ENCODE measurements around the genes COQ7, TMC5, LYRM1 and ZP2.

DNA sequence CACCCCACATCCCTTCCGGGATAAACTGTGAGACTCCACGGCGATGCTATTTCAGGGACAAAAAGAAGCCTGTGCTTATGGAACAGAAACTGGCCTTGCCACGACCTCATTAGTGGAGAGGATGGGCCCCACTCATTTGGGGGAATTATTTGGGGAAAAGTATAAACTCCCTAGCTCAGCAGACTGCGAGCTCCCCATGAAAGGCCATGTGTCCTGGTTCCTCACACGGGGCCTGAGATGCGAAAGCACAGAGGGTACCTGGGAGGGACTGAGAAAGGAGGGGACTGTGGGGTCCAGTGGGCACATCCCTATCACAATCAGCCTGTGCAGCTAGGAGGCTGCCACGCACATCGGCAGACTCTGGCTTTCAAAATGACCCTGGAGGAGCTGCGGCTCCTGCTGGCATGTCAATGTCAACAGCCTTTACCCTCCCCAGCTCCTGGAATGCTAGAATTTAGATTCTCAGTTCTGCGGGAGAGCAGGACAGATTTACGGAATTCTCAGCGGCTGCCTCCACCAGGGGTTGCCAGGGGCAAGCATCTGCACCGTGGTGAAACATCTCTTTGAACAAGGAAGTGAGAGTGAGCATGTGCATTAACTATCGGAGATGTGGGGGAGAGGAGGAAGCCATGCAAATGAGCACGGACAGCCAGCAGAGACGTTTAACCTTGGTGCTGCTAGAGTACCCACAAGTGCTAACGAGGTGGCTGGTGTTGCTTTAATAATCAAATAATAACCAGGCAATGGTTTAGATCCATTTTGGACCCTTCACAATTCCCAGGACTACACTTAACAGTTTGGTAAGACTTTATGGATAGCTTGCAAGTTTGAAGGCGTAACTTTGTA is 54.3 kb downstream of the XYLT1 start:
- PRO-cap, result no peak
CAGE:
- cytosol, long polyA plus RNA, result no peak
- long polyA plus RNA, result no peak
- nucleus, long polyA plus RNA, result no peak

DNA sequence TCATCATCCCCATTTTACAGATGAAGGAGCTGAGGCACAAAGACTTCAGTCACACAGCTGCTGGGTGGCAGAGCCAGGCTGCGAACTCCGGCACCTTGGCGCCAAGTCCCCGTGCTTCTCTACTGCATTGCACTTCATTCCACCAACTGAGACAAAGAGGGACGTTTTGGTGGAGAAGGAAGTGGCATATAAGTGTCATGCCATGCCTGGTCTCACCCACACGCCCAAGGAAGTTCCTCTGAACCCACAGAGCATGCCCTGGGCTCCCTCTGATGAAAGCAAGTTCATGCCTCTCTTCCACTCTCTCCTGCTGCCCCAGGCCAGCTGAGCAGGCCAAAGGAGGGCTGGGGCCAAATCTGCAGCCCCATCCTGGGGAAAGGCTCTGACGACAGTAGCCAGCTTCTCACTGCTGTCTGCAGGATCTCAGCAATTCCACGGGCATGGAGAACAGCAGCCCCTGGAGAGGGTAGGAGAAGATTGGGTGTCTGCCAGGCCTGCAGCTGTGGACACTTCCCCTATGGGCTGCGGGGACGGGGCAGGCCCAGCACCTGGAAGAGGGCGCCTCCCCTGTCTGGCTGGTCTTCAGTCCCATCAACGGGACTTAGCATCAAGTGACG is 21.8 kb downstream of the XYLT1 start:
- PRO-cap, result no peak
CAGE:
- cytosol, long polyA plus RNA, result no peak
- long polyA plus RNA, result no peak
- nucleus, long polyA plus RNA, result no peak

GRCh38 chr16:17459507-17460805 is 10.8 kb downstream of the XYLT1 start:
- PRO-cap, result no peak
CAGE:
- cytosol, long polyA plus RNA, result no peak
- long polyA plus RNA, result no peak
- nucleus, long polyA plus RNA, result no peak

DNA sequence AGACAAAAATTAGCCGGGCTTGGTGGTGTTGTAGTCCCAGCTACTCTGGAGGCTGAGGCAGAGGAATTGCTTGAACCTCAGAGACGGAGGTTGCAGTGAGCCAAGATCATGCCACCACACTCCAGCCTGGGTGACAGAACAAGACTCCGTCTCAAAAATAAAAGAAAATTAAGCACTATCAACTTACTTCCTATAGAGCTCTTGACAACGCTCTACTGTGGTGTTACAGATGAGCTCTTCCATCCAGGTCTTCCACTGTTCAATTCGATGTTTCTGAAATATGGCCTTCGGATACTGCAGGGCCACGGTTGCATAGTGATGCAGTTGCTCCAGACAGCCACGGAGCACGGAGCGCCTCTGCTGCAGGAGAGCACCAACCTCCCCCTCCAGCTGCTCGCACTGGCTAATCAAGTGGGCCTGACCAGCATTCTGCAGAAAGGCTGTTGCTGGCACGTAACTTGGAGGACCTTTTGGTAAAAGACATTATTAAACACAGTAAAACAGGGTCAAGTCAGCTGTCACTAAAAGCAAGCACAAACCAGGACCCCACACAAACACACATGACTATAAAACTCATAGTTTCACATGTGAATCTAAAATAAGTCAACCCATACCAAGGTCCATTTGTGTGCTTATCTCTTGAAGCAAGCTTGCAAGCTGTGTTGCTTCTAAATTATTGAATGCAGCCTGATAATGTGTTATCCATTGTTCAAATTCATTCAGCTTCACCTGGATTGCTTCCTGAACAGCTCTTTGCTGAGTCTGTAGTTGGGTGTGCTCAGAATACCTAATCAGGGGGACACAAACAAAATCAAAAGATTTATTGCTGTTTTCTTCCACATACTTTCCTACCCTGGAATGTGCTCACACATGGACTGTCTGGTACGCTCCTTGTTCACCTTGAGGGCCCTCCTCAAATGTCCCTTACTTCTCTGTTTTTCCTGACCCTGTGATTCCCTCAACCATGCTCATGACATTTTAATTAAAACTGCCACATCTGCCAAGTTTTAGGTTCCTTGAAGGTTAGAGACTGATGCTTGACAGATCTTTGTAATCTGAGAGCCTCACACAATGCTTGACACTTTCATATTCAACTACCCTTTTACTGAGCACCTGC is 34.8 kb upstream of the ARL6IP1 start:
- PRO-cap, result no peak
CAGE:
- cytosol, long polyA plus RNA, result no peak
- long polyA plus RNA, result no peak
- nucleus, long polyA plus RNA, result no peak

GRCh38 chr16:18995671-18996426 is 12.1 kb downstream of the TMC7 start:
- PRO-cap, result no peak
CAGE:
- cytosol, long polyA plus RNA, result no peak
- long polyA plus RNA, result no peak
- nucleus, long polyA plus RNA, result no peak

DNA sequence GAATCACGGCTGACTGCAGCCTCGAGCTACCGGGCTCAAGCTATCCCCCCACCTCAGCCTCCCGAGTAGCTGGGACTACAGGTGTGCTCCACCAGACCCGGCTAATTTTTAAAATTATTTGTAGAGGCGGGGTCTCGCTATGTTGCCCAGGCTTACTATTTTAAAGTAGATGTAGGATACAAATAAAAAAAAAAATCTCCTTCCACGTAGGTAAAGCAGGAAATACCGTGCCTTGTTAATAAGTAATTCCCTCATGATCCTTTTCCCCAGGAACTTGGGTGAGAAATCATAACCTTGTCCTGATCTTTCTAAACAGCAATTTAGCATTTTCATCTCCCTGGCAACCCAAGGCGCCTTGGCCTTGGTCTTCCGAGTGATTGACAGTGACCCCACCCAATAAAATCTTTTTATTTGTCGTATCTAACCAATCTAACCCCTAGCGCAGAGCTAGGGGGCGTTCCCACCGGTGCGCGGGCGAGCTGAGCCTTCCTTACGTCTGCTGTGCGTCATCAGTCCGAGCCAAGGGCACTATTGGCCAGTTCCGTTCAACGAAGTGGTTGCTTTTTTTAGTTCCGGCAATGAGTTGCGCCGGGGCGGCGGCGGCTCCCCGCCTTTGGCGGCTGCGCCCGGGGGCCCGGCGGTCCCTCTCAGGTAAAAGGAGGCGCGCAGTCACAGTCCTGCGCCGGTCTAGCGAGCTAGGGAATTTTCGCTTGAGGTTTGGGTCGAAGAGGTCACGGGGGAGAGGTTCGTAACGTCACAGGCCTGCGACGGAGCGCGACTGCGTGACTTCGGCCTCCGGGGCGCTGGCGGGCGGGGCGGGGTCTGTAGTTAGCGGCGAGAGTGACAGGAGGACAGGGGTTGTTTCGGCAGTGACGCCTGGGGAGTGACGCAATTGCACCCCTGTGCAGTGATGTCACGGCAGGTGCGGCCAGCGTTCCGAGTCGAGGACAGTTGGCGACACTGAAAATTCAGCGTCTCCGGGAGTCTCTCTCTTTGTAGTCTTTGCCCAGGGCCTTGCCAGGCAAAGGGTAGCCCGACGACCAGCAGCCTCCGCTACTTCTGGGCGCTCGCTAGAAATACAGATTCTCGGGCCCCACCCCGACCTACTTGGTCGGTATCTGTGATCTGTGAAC is at the start of gene COQ7:
Gene COQ7 (plus strand): TSS at position 528 of the 1,133 bp plus-strand sequence.
- PRO-cap, result bidirectional peak, plus-strand start at position 509 of the sequence, minus-strand start at position 362 of the sequence
CAGE:
- cytosol, long polyA plus RNA, result no peak
- long polyA plus RNA, result no peak
- nucleus, long polyA plus RNA, result no peak

DNA sequence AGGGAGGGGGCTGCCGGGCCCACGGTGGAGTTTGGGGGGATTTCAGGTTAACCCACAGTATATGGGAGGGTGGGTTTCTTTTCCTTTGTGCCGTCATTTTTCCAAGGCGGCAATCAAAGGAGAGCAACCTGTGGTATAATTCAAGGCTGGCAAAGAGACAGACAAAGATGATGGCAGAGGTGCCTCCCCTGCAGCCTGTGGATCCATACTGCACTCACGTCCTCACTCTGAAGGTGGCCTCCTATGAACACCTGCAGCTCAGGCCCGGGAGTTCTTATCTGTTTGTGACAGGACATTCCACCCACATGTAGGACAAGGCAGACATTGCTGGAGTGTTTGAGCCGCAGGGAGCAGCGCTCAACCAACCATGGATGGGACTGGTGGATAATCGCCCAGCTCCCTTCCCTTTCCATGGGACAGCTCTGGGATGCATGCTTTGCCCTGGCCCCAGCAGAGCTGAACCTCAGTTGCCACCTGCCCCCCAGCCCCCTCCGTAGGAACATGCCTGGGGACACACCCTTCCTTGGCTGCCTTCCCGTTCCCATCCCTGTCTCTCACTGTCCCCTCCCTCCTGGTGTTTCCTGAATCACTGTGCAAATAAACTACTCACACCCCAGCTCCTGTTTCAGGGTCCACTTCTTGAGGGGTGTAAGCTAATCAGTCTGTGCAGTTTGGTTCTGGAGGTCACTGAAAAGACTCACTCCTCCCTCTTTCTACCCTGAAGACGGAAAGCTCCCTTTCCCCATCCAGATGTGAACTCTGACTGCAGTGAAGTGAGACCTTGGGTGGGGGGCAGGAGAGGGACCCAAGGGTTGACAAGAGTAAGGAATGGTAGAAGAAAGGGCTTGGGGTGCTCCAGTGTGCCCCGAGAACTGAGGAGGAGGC is 22.2 kb downstream of the ITPRIPL2 start:
- PRO-cap, result no peak
CAGE:
- cytosol, long polyA plus RNA, result no peak
- long polyA plus RNA, result no peak
- nucleus, long polyA plus RNA, result no peak

- PRO-cap, result no peak
CAGE:
- cytosol, long polyA plus RNA, result no peak
- long polyA plus RNA, result no peak
- nucleus, long polyA plus RNA, result no peak
Observed at GRCh38 chr16:19284088-19284685, 1.3 kb upstream of the CLEC19A start.

DNA sequence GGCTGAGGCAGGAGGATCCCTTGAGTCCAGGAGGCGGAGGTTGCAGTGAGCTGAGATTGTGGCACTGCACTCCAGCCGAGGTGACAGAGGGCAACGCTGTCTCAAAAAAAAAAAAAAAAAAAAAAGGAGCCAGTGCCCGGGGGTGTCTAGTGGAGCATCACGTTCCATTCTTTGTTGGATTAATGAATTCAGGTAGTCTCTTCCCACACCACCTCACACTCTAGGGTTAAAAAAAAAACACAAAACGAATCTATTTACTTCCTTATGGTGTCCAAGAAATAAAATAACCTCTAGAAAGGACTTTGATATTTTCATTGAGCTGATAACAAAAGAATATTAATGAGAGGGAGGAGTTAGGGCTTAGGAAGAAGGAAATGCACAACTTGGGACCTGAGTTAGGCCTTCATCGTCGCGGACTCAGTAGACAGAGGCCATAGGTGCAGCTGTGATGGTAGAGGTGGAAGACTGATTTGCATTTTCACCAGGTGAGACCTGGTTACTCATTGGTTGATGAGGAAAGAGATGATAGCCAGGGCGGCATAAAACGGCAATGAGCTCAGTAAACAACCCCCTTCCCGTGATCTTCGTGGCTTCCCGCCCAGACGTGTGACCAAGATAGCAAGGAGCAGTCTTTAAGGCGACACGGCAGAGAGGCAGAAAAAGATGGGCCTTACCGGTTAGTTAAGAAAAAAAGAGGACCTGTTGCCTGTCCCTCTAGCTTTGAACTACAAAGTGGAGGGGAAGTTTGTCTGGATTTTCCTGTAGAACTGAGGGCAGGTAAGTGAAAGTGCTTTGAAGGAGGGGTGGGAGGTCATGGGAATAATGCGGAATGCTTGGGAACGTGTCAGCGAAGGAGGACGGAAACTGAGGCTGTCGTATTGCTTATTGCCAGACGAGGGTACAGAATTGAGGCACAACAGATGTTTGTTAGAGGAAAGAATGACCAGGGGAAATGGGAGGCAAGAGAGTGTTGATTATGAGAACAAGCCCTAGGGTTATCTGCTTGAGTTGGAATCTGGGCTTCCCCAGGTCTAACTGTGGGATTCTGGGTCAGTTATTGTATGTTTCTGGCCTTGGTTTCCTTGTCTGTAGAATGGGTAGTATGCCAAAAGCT is at the start of gene TMC5:
Gene TMC5 (plus strand): TSS at position 568 of the 1,114 bp plus-strand sequence.
- PRO-cap, result no peak
CAGE:
- cytosol, long polyA plus RNA, result no peak
- long polyA plus RNA, result no peak
- nucleus, long polyA plus RNA, result no peak

- PRO-cap, result no peak
CAGE:
- cytosol, long polyA plus RNA, result no peak
- long polyA plus RNA, result no peak
- nucleus, long polyA plus RNA, result no peak
Observed at GRCh38 chr16:19432157-19432853, 14.6 kb downstream of the TMC5 start.

DNA sequence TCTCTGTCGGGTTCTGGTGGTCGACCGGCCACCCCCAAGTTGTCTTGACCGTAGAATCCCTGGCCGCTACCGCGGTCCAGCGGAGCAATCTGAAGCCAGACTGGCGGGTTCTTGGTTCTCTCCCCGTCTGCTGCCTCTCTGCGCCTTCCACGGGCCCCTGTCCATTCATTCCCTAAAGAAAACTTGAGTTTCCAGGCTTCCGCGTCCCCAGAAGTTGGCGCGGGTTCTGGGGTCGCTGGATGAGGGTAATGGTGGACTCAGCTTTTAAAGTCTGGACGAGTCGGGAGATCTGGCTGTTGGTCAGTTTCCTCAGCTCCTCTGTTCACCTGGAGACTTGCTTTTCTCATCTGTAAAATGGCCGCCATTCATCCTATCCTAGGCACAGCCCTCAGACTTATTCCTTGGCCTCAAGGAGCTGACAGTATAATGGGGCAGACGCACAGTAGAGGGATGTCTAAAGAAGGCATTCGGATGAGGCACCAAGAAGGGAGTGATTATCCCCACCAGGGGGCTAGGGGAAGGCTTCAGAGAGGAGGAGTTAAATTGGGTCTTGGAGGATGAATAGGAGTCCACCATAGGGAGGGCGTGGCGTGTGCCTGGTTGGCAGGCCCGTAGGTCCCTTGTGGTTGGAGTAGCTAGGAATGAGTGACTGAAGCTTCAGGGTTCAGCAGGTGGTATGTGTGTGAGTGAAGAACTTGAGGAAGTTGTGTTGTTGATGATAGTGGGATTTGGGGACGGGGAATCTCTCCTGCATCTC is 507 bp downstream of the VPS35L start:
- PRO-cap, result no peak
CAGE:
- cytosol, long polyA plus RNA, result no peak
- long polyA plus RNA, result no peak
- nucleus, long polyA plus RNA, result no peak

DNA sequence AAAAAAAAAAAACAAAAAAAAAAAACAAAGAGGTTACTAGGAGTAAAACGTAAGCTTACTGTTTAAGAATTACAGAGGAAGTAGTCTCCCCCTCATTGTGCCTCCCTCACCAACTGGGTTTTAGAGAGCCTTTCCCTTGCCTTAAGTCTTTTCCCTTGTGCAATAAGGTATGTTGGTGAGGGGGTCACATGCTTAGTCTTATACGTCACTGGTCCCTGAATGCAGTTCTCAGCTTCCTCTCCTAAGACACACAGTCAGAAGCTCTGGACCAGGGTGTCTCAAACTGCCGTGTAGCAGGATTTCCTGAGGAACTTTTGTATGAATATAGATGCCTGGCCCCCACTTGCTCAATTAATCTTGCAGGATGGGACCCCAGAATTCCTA is 20.7 kb downstream of the VPS35L start:
- PRO-cap, result no peak
CAGE:
- cytosol, long polyA plus RNA, result no peak
- long polyA plus RNA, result no peak
- nucleus, long polyA plus RNA, result no peak

- PRO-cap, result no peak
CAGE:
- cytosol, long polyA plus RNA, result no peak
- long polyA plus RNA, result no peak
- nucleus, long polyA plus RNA, result no peak
Observed at GRCh38 chr16:19700016-19700835, 17.8 kb downstream of the KNOP1 start.

GRCh38 chr16:19804883-19805485 is 79.7 kb downstream of the GPRC5B start:
- PRO-cap, result no peak
CAGE:
- cytosol, long polyA plus RNA, result no peak
- long polyA plus RNA, result no peak
- nucleus, long polyA plus RNA, result no peak

DNA sequence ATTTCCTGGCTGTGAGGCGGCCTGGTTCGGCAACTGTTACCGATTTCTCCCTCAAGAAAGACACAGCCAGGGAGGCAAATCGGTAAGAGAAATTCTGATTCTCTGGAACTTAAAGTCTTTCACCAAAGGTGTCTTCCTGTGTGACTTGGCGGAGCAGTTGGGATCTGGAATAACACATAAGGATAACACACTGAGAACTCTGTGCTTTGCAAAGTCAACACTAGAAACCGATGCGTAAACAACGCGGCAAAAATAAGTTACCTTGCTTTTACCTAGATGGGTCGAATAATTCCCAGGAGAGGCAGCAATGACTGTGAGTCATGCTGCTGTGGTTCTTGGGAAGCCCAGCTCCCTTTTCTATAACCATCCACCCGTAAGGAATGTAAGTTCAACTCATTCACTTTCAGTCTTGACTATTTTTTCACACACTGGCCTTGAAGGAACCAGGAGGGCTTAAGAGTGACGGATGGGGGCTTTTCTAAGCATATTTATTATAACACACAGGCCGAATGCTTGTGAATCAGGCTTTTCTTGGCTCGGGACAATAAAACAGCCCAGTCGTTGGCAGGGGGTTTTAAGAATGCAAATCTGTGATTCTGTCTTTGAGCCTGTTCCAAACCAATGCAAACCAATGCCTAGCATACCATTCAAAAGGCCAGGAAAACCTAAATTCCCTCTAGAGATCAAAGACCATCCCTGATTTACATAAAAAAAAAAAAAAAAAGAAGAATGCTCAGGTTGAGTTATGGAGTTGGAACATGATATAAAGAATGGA is 24.1 kb downstream of the GPRC5B start:
- PRO-cap, result no peak
CAGE:
- cytosol, long polyA plus RNA, result no peak
- long polyA plus RNA, result no peak
- nucleus, long polyA plus RNA, result no peak

GRCh38 chr16:20326147-20326946 is 966 bp downstream of the GP2 start:
- PRO-cap, result no peak
CAGE:
- cytosol, long polyA plus RNA, result no peak
- long polyA plus RNA, result no peak
- nucleus, long polyA plus RNA, result no peak

- PRO-cap, result no peak
CAGE:
- cytosol, long polyA plus RNA, result no peak
- long polyA plus RNA, result no peak
- nucleus, long polyA plus RNA, result no peak
Observed at GRCh38 chr16:20385883-20387144, 18.2 kb downstream of the PDILT start.

DNA sequence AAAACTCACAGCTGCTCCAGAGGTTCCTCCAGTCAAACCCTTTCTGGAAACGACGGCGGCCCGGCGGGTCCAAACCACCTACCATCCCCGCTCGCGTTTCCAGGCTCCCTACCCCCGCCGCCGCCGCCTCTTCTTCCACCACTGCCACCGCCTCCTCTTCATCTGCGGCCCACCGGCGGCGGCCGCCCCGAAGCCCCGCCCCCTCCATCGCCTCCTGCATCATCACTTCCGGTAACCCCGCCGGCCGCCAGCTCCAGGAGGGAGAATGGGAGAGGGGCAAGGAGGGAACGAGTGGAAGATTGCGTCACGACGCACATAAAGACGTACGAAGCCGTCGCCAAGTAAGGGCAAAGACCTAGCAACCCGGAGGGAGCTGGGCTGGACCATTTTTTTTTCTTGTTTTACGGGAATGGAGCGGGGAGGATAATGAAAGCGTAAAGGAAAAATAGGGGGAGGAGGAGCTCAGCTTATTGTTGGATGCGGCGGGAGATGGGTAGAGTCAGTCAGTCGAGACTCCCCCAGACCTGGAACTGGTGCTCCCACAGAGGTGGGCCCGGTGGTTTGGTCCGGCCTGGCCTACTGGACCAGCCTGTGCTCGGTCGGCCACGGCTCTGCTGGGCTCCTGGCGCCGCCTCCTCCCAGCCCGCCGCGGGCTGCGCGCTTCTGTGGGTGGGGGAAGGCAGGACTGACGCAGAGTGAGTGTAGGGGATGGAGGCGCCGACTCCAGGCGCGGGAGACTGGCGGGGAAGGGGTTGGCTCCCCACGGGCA is at the start of gene LYRM1:
Gene LYRM1 (plus strand): TSS at position 577 of the 769 bp plus-strand sequence.
- PRO-cap, result bidirectional peak, plus-strand start at position 698 of the sequence, minus-strand start at position 613 of the sequence
CAGE:
- cytosol, long polyA plus RNA, result no peak
- long polyA plus RNA, result no peak
- nucleus, long polyA plus RNA, result no peak

DNA sequence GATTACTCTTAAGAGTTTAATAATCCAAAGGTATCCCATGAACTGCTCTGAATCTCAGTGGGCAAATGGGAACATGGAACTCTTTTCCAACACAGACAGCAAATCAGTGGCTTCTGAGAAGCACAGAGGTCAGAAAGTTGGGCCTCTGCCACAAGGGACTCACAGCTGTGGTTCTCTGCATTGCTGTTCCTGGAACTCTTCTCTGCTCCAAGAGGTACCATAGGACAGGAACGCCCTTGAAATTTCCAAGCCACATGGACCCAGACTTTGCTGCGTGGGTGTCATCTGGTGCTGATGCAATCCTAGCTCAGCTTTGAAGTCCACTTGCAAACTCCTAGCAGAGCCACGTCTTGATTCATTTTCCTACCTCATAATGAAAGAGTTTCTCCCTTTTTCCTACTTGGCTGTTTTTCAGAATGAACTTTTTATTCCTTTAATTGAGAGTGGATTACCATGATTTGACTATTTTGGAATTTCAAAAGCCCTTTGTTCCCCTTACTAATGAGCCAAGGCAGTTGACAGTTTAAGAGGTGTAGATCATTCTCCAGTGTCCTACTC is 18.2 kb downstream of the LYRM1 start:
- PRO-cap, result no peak
CAGE:
- cytosol, long polyA plus RNA, result no peak
- long polyA plus RNA, result no peak
- nucleus, long polyA plus RNA, result no peak

DNA sequence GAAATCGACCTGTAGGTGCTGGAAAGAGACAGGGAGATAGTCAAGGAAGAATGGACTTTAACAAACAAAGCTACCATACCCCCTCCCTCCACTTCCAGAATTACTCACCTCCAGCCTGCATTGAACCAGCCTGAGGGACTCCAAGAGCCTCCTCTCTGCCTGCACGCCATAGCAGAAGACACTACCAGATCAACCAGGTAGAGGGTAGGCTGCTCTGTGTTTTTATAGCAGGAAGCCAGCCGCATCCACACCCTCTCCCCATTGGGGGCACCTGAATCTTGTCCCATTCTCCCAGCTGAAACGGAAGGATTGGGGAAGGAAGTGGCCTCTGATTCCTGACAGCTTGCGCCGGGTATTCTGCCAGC is at the start of gene ZP2:
Gene ZP2 (minus strand): TSS at position 197 of the 365 bp plus-strand sequence.
- PRO-cap, result no peak
CAGE:
- cytosol, long polyA plus RNA, result no peak
- long polyA plus RNA, result no peak
- nucleus, long polyA plus RNA, result no peak